NALM6 (cell line): Measurements from ENCODE around the genes CDCA7L and MALSU1.

GRCh38 chr7:21352899-21353376 lies 74.9 kb upstream of the SP4 start:
- PRO-cap, result bidirectional peak, plus-strand start at chr7:21353121, minus-strand start at chr7:21353031

GRCh38 chr7:21429408-21430557 lies 1.9 kb downstream of the SP4 start:
- PRO-cap, result no peak

GRCh38 chr7:21616878-21617293 lies 74.0 kb downstream of the DNAH11 start:
- PRO-cap, result no peak

- PRO-cap, result bidirectional peak, plus-strand start at chr7:21945663, minus-strand start at chr7:21945532; bidirectional peak, plus-strand start at chr7:21946245, minus-strand start at chr7:21945881
Measured at GRCh38 chr7:21945153-21946500, at the start of gene CDCA7L. Gene CDCA7L, minus strand, starts transcription at chr7:21945899.

GRCh38 chr7:22090263-22090770 lies 144.6 kb upstream of the CDCA7L start:
- PRO-cap, result no peak

DNA sequence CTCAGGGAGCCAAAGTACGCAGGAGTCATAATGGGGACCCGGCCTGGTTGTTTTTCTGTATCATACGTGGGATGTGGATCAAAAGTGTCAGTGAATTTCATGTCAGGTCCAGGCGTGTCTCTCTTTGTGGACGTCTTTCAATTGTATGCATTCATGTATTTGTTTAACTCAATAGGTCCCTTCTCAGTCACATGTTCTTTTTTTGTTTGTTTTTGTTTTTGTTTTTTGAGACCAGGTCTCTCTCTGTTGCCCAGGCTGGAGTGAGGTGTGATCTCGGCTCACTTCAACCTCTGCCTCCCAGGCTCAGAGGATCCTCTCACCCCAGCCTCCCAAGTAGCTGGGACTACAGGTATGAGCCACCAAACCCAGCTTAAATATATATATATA lies 158.7 kb upstream of the CDCA7L start:
- PRO-cap, result no peak

DNA sequence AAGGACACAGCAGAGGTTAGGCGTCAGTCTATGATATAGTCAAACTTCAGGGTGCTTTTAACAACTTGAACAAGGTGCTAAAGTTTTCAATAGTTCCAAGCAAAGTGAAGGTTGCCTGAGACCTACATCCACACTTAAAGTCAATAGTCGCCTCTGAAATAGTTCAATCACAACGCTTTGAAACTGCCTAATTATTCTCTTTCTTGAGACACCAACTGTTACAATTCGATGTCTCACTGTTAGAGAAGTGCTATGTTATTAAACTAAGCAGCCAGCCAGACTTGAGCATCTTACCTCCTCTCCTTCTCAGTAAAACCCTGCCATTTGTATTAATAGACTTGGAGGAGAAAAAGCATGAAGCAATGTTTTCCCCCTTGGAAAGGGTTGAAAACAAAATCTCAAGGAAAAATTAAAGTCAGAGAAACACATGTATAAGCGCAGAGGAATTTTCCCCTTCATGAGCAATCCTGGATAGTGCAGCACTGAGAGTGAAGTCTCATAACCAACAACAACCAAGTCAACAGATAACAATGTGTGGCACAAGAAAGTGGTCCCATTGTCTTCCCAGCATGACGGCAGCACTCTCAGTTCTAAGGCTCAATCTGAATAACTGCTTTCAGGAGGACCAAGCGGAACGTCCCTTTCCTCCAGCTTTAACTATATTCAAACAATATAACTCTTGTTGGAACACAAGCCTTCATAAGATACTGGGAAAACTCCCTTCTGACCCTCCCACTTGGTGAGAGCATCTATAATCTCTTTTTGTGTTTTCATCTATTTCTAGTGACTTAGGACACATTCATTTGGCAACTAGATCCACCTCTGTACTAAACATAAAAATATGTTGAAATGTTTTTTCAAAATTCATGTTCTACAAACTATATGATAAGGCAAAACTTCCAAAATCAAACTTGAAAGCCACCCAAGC lies 138.0 kb downstream of the RAPGEF5 start:
- PRO-cap, result no peak

DNA sequence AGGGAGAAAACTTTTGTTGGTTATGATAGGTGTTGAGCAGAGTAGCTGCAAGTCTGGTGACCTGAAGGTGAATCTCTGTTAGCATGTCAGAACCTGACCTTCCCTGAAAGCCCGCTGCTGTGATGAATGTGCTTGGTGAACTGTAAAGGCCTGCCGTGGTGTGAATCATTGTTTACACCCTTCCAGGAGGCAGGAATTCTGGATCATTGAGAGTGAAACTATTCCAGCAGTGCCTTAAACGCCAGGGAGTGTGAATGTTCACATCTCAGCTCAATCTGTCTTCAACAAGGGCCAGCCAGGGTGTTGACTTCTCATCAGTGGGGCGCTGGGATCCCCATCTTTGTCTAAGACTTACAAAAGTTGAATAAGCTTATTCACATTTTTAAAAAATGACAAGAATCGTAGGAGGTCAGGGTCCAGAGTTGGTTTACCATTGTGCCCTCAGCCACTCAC lies 775 bp upstream of the RAPGEF5 start:
- PRO-cap, result no peak

DNA sequence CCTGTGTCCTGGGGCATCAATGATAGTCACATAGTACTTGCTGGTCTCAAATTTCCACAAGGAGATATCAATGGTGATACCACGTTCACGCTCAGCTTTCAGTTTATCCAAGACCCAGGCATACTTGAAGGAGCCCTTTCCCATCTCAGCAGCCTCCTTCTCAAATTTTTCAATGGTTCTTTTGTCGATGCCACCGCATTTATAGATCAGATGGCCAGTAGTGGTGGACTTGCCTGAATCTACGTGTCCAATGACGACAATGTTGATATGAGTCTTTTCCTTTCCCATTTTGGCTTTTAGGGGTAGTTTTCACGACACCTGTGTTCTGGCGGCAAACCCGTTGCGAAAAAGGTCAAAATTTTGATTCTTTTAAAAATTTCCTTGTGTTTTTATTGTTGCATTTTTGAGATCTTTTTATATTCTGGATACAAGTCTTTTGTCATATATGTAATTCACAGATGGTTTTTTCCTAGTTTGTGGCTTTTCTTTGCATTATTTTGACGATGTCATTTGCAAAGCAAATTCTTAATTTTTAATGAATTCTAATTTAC lies 11.8 kb upstream of the STEAP1B start:
- PRO-cap, result no peak

- PRO-cap, result no peak
Measured at GRCh38 chr7:23011275-23011899, 2.5 kb downstream of the HYCC1 start.

- PRO-cap, result no peak
Measured at GRCh38 chr7:23211429-23211941, 29.6 kb downstream of the NUP42 start.

DNA sequence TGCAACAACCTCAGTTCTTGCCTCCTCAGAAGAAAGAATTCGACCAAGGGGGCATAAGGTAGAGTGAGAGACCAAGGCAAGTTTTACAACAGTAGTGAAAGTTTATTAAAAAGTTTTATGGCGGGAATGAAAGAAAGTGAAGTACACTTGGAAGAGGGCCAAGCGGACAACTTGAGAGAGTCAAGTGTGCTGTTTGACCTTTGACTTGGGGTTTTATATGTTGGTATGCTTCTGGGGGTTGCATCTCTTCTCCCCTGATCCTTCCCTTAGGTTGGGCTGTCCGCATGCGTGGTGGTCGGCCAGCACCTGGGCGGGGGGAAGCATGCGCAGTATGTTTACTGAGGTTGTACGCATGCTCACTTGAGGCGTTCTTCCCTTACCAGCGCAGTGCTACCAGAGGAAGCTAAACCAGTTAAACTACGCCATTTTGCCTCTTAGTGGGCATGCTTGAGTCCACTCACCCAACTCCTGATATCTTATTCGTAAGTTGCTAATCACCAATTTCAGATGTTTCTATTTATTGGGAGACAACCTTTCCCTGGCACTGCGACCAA lies 31.9 kb downstream of the NUP42 start:
- PRO-cap, result no peak

GRCh38 chr7:23299025-23300360 lies at the start of gene MALSU1:
Gene MALSU1, plus strand, starts transcription at chr7:23299339.
- PRO-cap, result bidirectional peak, plus-strand start at chr7:23299353, minus-strand start at chr7:23299199

GRCh38 chr7:23468154-23469177 lies 1.8 kb downstream of the IGF2BP3 start:
- PRO-cap, result bidirectional peak, plus-strand start at chr7:23468377, minus-strand start at chr7:23468232; unidirectional peak, plus-strand start at chr7:23468718; bidirectional peak, plus-strand start at chr7:23469400, minus-strand start at chr7:23469093

GRCh38 chr7:23759955-23760581 lies 50.0 kb downstream of the STK31 start:
- PRO-cap, result no peak

GRCh38 chr7:24832491-24832832 lies 75.2 kb upstream of the GSDME start:
- PRO-cap, result no peak

DNA sequence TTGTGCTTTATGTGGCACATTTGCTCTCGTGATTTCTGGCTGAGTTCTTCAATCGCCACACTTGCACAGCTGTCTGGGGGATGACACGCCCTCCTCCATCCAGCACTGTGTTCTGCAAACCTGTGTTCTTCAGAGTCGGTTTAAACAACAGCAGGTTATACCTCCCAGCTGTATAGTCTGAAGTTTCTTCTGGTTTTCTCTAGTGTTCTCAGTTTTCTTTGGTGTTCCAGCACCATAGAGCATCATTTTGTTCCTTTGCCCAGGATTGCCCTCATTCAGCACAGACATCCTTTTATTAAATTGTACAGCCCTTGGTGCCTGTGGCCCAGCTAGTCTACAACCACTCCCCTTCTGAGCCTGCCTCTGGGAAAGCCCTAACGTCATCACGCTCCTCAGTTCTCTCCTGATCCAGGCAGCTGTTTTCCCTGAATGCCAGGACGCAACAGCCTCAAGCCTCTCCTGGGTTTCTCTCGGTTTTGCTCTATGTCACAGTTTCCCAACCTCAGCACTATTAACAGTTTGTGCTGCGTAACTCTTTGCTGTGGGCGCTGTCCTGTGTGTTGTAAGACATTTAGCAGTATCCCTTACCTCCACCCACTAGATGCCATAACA lies 226.1 kb upstream of the NPVF start:
- PRO-cap, result no peak

DNA sequence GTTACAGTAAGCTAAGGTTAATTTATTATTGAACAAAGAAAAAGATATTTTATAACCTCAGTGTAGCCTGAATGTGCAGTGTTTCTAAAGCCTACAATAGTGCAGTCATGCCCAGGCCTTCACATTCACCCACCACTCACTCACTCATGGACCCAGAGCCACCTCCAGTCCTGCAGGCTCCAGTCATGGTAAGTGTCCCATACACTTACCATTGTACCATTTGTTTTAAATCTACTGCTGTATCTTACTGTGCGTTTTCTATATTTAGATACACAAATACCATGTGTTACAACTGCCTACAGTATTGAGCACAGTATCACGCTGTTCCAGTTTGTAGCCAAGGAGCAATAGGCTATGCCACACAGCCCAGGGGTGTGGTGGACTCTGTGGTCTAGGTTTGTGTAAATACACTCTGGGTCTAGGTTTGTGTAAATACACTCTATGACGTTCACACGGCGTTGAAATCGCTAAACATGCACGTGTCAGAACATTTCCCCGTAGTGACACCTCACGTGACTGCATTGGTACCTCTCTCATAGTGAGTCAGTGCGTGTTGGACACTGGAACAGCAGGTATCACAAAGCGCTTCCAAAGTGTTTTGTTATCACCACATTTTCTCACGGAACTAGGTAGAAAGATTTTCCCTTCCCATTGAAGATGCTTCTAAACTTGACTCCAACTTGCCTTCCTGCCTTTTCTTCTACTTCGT lies 340.1 kb upstream of the NPVF start:
- PRO-cap, result no peak

GRCh38 chr7:25624735-25625322 lies 396.5 kb upstream of the NPVF start:
- PRO-cap, result unidirectional peak, plus-strand start at chr7:25625030; unidirectional peak, plus-strand start at chr7:25625101

DNA sequence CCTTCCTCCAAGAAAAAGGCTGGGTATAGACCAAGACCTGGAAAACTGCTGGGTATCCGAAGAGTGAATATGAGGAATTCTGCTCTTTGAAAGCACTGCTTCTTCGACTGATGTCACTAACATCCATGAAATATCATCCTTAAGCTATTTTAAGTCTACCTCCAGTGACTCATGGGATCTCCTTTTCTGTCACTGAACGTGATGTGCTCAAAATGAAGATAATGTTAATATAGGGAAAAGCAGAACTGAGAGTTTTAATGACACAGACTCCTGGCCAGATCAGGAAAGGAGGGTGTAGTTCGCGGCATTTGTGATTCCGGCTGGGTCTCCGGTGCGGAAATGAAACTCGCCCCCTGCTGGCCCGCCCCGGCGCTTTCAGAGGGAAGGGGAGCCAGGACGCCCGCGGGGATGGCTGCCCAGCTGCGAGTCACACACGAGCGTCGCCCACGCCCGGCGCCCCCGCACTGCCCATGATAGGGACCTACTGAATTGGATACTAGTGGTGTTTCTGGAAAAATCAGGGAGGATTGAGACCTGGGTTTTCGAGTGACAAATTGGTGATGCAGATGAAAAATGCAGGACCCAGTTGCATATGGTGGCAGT lies 256.7 kb upstream of the NFE2L3 start:
- PRO-cap, result no peak